ENCODE measurements around the gene PPP1R3C.

GRCh38 chr10:91244371-91244921 is 24.0 kb downstream of the PCGF5 start:
- PRO-cap, result no peak

DNA sequence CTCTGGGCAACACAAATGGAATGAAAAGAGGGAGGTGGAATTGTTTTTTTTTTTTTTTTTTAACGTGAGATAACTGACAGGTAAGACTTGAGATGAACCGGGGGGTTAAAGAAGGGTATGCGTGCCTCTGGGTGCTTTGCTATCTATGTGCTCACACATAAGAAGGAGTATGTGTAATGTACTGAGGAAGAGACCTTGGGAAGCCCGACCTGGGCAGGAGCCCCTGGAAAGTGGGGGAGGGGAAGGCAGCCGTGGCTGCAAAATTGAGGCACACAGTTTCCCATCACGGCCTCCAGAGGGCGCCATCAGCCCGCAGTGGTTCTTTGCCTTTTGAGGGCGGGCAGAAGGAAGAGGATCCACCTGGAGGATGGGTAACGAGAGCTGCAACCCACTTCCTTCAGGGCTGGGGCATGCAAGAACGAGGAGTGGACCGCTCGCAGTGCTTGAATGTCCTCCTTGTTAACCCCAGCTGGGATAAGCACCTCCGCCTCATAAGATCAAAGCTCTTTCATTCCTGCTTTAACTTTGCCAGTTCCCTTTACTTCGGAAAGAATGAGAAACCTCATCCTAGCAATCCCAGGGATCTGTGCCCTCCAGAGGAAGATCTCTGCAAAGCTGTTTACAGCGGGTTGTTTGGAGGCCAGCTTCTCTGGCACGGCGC is 77.8 kb downstream of the PCGF5 start:
- PRO-cap, result no peak

DNA sequence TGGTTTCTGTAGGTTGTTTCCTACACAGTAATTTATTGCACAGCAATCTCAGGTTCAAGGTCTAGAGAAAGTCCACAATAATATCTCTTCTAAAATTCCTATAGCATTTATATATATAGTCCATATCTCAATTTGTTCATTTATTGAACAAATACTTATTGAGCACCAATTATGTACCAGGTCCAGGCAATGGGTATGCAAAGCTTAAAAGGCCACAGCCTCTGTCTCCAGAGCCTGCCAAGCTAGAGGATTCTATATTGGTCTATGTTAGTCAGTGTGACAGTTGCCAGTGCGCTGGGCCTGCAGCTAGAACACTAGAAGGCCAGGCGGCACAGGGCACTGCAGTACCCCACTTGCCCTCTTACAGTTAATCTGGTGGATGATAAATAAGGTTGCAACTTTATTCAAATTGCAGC is 68.9 kb downstream of the PPP1R3C start:
- PRO-cap, result no peak

- PRO-cap, result no peak
Measured at GRCh38 chr10:91613131-91614095, 19.5 kb downstream of the PPP1R3C start.

DNA sequence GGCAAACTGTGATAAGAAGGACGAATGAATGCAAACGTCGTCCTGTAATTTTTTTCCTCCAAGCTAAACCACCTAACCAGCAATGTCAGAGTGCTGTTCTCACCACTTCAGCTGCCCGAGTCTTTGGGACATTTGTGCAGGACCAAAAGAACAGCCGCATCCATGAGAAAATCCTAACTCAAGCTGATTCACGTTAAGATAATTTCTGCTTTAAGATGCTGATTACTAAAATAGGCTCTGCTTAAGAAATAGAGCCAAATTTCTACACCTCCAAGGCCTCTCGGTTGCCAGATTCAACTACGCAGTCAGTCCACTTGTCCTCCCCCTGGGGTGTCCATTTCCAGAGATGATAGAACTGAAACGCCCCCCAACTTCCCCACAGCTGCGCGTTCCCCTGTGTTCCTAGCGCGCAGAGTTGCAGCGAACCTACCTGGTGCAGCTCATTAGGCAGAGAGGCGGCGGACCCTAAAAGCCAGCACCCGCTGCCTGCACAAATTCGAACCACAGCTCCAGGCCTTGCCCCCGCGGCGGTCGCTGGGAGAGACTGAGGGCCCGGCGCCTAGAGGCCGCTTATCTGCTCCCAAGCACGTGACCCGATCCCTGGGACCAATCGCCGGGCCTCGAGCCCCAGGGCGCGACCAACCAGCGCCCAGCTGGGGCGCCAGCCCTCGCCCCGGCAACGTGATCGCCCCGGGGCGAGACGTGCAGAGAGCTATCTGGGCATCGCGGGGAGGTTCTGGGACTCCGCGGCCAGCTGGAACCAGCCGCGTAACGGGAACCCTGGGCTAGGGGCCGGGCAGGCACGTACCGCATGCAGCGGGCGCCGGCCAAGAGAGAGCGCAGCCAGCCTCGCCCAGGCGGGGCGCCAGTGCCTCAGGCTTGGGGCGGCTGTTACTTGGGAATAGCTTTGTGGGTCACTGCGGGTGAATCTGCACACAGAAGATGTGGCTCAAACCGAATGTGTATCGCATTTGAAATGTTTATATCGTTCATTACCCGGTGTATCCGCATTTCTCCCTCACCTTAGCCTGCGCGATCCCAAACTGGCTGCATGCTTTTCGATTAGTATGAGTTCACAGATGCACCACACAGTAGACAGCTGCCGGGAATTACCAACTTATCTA is at the start of gene PPP1R3C:
Gene PPP1R3C, minus strand, starts transcription at position 546 of the 1,124 bp plus-strand sequence.
- PRO-cap, result no peak

DNA sequence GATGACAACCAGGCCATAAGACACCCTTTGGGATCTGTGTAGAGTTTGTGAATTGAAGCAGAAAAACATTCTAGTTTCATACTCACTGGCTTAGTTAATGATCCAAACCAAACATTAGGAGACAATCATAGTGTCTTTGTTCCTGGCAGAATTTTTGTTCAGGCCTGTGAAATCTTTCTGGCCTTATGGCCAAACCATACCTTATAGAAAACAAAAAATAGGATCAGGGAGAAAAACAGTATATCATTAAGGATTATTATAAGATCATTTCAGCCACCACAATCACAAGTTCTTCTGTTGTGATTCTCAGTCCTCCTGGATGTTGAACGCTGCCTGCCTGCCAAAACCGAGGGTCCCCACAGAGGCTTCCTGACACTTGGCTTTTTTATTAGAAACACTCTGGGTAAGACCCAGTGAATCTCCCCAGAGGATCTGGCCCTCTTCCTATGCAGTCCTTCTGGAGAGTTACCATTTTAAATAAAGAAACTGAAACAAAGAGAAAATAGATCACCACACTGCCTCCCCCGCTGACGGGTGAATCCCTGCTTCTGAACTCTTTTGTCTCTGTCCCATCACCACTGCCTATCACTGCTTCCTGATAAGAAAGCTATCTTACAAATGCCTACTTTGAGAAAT is 79.3 kb upstream of the PPP1R3C start:
- PRO-cap, result no peak

DNA sequence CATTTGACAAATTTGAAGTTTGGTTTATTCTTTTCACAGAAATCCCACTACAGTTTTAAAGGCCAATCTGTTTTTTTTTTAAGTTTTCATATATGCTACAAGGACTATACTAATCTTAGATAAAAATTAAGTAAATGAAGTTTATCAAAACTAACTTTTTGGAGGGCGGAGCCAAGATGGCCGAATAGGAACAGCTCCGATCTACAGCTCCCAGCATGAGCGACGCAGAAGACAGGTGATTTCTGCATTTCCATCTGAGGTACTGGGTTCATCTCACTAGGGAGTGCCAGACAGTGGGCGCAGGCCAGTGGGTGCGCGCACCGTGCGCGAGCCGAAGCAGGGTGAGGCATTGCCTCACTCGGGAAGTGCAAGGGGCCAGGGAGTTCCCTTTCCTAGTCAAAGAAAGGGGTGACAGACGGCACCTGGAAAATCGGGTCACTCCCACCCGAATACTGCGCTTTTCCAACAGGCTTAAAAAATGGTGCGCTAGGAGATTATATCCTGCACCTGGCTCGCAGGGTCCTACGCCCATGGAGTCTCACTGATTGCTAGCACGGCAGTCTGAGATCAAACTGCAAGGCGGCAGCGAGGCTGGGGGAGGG is 48.7 kb upstream of the TNKS2 start:
- PRO-cap, result no peak

DNA sequence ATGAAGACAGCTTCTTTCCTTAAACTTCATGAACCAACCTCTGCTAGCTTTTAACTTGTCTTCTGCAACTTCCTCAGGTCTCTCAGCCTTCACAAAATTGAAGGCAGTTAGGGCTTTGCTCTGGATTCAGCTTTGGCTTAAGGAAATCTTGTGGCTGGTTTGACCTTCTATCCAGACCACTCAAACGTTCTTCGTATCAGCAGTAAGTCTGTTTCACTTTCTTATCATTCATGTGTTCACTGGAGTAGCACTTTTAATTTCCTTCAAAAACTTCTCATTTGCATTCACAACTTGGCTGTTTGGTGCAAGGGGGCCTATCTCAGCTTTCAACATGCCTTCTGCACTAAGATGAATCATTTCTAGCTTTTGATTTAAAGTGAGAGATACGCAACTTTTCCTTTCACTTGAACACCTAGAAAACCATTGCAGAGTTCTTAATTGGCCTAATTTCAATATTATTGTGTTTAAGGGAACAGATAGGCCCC is 1.5 kb upstream of the TNKS2 start:
- PRO-cap, result no peak

GRCh38 chr10:91883463-91884476 is 25.5 kb downstream of the FGFBP3 start:
- PRO-cap, result no peak

- PRO-cap, result no peak
Measured at GRCh38 chr10:91974569-91974912, 51.0 kb downstream of the BTAF1 start.

GRCh38 chr10:92087763-92088361 is 164.3 kb downstream of the BTAF1 start:
- PRO-cap, result no peak

DNA sequence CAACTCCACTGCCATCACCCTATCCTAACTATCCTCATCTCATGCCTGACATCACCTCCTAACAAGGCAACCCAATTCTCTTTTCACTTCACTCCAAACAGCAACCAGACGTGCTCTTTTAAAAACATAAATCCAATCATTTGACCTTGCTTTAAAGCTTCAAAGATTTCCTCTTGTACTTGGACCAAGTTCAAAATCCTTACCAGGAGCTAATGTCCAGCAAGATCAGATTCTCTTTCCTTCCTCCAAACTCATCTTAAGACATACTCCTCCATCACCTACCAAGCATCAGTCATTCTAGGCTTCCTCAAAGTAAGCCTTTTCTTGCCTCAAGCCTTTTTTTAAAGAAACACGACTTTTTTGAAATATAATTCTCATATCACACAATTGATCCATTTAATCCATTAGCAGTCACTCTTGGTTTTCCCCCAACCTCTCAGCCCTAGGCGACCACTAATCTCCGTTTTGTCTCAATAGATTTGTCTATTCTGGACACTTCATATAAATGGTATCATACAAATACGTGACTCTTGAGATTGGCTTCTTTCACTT is 138.9 kb downstream of the CPEB3 start:
- PRO-cap, result no peak

- PRO-cap, result no peak
Measured at GRCh38 chr10:92692050-92693044, 2.6 kb downstream of the HHEX start.

GRCh38 chr10:92747468-92748134 is 57.8 kb downstream of the HHEX start:
- PRO-cap, result no peak

DNA sequence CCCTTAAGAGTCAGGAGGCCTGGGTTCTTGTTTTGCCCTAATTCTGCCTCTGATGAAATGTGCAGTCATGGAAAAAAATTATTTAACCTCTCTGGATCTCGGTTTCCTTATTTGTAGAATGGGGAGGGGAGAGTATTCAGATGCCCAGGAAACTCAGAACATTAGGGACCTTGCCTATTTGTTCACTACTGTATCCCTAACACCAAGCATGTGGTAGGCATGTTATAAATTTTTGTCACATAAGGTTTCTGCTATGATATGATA is 1.3 kb downstream of the EXOC6 start:
- PRO-cap, result no peak

DNA sequence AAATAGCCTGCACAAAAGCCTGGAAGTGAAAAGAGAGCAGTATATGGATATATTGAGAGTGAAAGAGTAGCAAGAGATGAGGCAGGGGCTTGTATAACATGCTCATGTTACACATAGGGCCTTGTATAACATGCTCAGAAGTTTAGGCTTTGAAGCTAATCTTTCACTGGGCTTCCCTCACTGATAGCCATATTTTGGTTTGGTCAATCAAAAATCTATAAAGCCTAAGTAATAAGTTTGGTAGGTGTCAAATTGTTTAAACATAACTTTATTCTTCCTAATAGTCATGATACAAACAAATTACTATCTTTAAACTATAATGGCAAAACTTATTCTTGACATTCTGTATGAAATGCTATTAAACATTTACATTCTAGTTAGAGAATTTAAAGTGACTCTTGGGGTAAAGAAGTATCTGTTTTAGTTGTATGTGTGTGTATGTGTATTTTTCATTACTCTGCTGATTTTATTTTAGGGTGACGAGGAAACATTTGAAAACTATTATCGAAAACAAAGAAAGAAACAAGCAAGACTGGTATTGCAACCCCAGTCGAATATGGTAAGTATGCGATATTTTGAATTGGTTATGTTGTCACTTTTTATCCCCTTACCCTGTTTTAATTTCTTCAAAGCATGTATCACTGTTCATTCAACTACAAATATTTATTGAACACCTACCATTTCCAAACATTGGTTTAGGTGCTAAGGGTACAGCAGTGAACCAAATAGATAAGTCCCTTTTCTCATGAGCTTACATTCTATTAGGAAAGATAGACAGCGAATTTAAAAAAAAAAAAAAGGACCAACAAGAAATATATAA is 79.8 kb downstream of the EXOC6 start:
- PRO-cap, result no peak

- PRO-cap, result no peak
Measured at GRCh38 chr10:93198816-93199616, 125.3 kb downstream of the CYP26A1 start.

GRCh38 chr10:93384068-93384444 is 98.1 kb downstream of the MYOF start:
- PRO-cap, result no peak

DNA sequence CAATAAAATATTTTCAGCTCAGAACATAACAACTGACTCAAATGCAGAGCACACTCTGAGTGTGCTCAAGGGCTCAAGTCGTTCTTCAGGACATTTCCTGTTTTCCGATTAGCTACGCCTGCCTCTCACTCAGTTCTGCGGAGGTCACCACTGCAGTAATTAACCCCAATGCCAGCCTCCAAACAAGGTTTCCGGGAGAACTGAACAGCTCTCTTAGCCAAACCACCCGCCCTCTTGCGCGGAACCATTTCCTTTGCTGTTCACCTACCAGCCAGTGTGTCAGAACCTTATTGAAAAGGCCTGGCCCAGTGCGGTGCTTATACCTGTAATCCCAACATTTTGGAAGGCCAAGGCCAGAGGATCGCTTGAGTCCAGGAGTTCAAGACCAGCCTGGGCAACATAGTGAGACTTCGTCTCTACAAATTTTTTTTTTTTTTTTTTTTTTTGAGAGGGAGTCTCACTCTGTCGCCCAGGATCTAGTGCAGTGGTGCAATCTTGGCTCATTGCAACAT is 19.1 kb downstream of the MYOF start:
- PRO-cap, result no peak

DNA sequence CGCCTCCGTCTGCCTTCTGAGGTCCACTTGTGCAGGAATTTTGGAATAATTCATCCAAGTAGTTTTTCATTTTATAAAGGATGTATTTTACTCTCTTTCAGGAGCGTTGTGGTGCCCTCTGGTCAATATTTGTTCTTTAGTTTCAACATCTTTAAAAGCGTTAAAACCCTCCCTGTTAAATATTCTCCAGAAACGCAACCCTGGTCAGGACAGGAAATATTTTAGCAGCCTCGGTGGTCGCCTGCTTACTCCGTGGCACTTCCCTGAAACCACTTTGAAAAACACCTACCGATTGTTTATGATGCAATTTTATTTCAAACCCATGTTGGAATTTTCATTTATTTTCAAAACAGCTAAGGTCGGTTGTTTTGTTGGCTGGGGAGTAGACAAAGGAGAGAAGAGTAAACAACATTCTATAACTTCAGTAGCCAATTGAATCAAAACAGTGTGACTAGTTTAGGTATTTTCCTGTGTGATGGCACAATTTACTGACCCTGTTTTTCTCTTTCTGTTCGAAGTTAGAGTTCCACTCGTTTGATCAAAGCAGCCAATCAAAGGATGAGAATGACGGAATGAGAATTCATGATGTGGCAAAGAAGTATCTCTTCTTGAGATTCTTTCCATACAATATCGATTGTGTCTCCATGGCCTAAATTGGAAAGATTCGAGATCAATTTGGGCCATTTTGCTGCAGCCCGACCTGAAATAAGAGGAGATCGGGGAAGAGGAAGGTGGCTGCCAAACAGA is 801 bp upstream of the RBP4 start:
- PRO-cap, result no peak

Data from neutrophil (primary cell).